Measurements from ENCODE around the gene CFAP20DC.

- PRO-cap: no peak
Measured at GRCh38 chr3:58624673-58625065, 41.9 kb downstream of the FAM3D start.

DNA sequence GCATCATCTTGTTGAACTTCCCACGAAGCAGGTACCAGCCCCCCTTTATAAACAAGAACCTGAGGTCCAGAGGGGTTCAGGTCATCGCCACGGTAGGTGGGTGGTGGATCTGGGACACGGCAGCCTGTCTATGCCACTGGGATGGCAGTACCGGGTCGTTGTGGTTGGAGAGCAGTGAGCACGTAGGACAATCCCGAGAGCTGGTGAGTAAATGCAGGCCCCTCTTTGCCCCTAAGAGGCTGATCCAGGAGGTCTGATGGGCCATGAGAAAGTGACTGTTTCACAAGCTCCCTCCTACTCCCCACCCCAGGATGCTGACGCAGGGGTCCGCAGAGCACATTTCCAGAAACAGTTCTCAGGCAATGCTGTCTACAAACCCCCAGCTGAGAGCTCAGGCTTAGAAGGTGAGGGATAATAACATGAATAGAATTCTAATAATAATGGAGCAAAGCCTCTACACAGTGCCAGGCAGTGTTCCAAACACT lies 40.5 kb downstream of the FAM3D start:
- PRO-cap: no peak

- PRO-cap: bidirectional peak, plus-strand start at chr3:59050176, minus-strand start at chr3:59050025
Measured at GRCh38 chr3:59049585-59050506, at the start of gene CFAP20DC. TSS of gene CFAP20DC (minus strand) at chr3:59050025.

DNA sequence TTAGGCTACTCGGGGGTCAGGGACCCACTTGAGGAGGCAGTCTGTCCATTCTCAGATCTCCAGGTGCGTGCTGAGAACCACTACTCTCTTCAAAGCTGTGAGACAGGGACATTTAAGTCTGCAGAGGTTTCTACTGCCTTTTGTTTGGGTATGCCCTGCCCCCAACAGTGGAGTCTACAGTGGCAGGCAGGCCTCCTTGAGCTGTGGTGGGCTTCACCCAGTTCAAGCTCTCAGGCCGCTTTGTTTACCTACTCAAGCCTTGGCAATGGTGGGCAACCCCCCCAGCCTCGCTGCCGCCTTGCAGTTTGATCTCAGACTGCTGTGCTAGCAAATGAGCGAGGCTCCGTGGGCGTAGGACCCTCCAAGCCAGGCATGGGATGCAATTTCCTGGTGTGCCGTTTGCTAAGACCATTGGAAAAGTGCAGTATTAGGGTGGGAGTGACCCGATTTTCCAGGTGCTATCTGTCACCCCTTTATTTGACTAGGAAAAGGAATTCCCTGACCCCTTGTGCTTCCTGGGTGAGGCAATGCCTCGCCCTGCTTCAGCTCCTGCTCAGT lies 310.5 kb upstream of the CFAP20DC start:
- PRO-cap: no peak

- PRO-cap: no peak
Measured at GRCh38 chr3:59551598-59552165, 501.9 kb upstream of the CFAP20DC start.

GRCh38 chr3:59895890-59896290 lies 846.1 kb upstream of the CFAP20DC start:
- PRO-cap: no peak

GRCh38 chr3:60213172-60213844 lies 1037.9 kb downstream of the FHIT start:
- PRO-cap: no peak

- PRO-cap: no peak
Measured at GRCh38 chr3:60318351-60319517, 932.5 kb downstream of the FHIT start.

DNA sequence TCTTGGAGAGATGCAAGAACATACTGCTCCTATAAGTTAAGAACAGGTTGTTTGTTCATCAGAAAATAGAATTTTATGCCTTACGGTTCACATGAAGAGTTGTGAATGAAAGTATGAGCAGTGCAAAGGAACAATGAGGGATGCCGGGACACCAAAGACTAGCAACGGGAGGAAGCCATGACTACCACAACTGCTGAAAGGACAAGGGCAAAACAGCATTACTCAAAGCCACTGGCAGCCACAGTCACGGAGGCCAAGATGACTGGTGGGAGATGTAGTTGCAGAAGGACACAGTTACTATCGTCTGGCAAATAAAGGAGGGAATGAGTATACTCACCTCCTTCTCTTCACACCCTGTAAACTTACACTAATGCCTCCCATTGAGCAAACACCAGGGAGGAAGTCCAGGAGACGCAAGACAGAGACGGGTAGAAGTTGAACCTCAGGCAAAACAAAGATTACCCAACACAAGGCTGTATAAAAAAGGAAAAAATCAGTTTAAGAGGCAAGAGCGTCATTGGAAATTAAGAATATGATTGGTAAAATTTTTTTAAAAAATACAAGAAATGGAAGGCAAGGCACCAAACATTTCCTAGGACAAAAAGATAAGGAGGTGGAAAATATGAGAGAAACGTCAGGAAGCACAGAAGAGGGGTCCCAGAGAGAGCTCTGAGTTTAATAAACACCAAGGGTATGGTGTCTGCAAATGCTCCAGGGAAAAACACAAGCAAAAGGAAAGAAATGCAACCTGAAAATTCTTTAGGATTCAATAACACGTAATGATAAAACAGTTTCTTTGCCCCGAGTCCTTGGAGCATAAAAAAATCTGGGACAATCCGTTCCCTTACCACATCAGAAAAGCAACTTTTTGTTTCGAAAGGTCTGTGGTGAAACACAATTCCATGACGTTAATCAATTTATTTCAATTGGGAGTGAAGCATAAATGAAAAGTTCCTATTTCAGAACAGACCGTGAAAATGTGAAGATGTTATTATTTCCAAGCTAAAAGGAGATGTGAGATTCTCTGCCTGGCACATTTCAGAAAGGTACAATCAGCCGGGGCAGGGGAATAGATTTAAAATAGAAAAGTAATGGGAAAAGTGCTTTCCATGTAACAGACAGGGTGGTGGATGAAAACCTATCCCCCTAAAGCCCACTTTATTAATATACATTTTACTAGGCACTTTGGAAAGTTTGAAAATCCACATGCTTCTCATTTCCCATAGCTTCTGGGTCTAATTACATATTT lies 675.1 kb downstream of the FHIT start:
- PRO-cap: no peak

DNA sequence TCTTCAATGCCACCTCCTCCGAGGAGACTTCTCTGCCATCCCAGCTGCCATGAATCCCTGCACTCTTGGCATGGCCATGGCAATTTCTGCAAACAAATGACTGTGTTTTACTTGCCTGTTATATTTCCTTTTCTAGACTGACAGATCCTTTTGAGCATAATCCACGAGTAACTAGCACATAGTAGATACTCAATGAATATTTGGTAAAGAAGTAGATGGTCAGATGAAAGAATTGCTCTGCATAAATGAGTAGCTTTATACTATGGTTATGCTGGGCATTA lies 446.5 kb downstream of the FHIT start:
- PRO-cap: no peak

GRCh38 chr3:60932686-60933035 lies 318.6 kb downstream of the FHIT start:
- PRO-cap: no peak

DNA sequence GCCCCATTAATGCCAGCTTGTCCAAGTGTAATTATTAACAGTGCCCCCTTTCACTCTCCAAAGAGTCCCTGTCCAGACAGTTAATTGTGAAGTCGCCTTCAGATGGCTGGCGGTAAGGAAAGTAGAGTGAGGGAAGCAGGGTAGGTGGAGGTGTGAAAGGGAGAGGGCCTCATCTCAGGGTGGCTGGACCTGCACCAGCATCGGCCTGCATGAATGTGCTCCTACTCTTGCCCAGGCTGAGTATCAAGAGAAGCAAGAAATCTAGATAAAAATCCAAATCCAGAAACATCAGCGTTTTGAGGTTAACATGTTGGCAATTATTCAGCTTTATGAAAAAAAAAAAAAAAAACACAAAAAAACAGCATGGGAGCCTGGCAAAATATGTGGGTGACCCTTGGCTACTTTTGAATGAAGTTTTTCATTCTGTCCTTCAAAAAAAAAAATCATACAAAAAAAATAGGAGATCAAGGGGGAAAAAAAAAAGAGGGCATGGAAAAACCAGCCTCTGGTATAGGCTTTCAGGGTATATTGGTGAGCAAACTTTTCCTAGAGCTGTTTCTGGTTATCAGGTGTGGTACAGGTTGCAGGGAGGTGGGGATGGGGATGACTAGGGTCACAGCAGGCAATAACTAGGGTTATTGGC lies 118.9 kb downstream of the PTPRG start:
- PRO-cap: no peak

DNA sequence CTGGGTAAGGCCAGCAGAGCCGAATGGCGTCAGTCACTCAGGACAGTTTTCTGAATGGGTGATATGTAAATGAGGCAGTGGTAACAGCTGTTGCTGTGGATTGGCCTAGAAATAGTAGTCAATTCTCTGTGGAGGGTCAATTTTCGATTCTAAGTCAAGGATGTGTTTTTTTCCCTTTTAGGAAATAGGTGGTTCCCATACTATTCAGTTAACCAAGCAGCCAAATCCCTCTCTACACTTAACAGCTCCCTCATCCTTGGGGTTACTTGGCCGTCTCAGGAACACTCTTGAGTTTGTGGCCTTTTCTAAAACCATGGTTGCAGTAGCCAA lies 121.9 kb downstream of the PTPRG start:
- PRO-cap: no peak

DNA sequence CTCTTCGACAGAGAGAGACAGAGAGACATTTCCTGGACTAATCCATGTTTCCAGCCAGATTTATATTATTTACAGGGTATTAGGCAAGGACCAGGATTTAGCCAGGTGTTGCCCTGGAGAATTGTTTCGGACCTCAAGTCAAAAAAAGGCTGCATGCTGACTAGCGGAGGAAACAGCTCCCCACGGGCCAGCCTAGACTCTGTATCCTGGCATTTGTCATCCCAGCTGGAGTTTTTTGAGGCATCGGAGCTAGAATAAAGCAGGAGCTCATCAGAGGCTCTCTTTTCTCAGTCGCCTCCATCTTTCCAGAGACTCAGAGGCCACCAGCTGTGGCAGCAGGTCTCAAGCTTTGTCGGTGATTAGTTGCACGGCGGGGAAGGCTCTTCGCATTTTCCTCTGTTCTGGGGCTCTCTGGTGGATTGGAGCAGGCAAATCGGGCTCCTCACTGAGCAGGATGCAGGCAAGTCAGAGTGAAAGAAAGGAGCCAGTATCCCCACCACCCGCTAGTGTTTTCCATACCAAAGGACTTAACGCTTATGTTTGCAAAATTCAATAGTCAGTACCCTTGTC lies 126.9 kb downstream of the PTPRG start:
- PRO-cap: no peak

DNA sequence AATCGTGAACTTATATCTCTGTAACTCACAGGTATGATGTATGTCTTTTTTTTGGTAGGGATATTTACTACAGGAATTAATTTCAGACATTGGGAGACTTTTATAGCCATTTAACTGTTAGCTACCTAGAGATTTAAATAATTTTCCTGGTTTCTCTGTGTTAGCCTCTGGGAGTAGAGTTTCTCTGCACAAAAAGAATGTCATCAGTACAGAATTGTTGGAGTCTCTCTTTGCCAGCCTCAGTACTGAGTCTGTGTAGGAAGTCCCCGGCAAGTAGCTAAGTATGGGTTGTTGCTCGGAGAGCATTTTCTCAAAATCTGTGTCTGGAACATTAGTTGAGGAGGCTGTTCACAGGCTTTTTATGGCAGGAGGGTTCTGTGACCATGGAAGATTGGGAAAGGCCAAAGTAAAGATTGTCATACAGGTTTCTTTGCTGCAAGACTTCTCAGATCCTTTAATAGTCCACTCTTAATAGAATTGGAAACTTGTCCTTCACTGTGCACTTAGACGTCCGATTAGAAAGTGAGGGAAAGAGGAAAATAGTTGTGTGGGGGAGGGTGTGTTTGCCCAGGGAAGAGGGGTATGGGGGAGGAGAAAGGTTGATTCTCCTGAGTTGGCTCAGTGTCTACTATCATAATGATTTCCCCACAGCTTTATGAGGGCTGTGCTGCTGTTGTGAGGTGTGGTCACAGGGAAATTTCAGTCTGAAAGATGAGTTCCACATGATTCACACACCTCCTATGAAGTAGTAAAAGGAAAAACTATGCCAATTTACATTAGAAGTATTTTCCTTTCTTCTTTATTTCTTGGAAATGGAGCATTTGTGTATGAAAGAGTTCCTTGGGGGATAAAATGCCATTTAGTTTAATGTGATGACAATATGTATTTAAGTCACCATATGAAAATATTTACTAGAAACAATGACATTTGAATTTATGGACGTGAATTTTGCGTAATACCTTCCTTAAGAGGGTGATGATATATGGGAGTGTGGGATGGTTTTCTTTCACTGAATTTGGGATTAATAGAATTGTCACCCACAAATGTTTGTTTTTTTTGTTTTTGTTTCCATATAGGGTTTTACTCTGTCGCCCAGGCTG lies 207.2 kb downstream of the PTPRG start:
- PRO-cap: no peak

DNA sequence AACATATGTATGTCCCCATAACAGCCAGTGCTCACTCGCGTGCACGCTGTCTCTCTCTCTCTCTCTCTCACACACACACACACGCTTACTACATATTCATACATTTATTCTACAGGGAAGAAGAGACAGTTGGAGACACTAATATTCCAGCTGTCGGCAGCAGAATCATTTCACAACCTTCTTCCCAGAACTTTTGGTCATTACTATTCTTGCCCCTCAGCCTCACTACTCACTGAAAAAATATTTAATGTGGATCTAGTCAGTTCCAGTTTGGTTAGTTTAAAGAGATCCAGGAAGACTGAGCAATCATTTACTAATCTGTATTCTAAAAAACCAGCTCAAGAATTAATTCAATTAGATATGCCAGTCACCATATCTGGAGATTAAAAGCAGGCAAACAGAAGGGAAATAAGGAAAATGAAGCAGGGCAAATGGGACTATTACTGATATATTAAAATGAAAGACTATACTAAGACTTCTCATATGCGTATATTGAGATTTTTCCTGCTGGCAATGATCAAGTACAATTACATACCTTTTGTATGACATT lies 362.5 kb upstream of the C3orf14 start:
- PRO-cap: no peak

GRCh38 chr3:62243527-62244005 lies 75.3 kb upstream of the C3orf14 start:
- PRO-cap: no peak

DNA sequence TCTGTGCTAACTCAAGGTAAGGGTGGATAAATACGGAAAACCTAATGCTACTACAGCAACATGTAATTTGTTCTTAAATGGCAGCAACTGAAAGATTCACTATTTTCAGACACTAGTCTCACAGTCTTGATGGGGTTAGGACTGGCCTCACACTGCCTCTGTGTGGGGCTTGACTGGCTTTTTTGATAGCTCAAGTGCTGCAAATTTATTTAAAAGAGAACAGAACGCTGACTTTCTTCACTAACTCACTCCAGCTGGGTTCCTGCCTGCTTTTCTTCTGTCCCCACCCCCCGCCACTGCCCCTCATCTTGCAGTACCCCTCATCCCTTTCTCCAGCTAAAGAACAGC lies 2.0 kb downstream of the CADPS start:
- PRO-cap: no peak

GRCh38 chr3:62875961-62876470 lies 800 bp upstream of the CADPS start:
- PRO-cap: no peak

- PRO-cap: no peak
Measured at GRCh38 chr3:63910849-63911439, 47.3 kb downstream of the ATXN7 start.

Measured in type B pancreatic cell (in vitro differentiated cells).